Pericardium fibroblast (primary cell): Measurements from ENCODE around the genes DLEC1 and EXOG.

DNA sequence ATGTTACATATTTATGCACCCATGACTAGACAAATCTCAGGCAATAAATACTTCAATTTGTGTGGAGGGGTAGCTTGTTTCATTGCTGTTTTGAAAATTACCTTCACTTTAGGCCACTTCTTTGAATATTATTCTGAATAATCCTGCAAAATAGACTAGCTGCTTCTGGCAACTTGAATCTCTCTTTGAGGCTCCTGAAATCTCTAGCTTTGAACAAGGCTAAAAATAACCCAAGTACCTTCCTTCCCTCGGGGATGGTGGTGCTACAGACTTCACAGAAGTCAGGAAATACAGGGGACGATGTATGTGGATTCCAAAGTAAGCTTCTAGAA, 783.3 kb upstream of the ARPP21 start:
- RAMPAGE, long total RNA = no peak

DNA sequence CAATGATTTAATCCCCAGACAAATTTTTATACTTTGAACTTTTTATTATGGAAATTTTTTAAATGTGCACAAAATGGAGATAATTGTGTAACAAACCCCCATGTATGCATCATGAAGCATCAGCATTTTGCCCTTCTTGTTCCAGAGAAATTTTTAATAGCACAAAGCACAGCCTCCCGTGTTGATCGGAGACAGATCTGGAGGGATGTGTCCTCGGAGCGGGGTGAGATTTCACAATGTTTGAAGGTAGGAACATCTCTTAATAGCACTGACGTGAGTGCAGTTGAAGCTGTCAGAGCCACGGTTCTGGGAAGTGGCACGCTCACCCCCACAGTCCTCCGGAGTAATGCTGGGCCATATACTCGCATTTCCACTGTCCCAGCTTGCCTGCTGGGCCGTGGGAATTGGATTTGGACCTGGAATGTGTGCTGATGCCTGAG, 24.1 kb downstream of the ARPP21 start:
- RAMPAGE, long total RNA = no peak

- RAMPAGE, long total RNA = no peak
These were observed 53.0 kb downstream of the TRANK1 start for GRCh38 chr3:36891583-36892547.

- RAMPAGE, long total RNA = no peak
These were observed 31.4 kb downstream of the TRANK1 start for GRCh38 chr3:36913301-36913907.

- RAMPAGE, long total RNA = no peak
These were observed 20.6 kb upstream of the TRANK1 start for GRCh38 chr3:36965383-36965954.

GRCh38 chr3:37015584-37016091, 22.3 kb downstream of the MLH1 start:
- RAMPAGE, long total RNA = no peak

GRCh38 chr3:37052935-37054079, 60.0 kb downstream of the MLH1 start:
- RAMPAGE, long total RNA = no peak

DNA sequence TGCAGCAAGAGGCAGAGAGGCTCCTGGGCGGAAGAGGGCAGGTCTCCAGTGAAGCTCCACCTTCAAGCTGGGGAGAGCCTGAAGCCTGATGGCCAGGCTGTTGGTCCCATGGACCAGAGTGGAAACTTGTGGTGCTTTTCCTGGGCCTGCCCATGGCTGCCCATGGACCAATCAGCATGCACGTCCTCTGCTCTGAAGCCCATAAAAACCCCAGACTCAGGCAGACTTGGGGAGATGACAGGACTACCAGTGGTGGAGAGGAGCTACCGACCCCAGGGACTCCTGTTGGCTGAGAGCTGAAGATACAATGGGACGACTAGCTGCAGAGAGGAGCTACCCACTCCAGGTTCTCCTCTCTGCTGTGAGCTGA, 25.6 kb upstream of the GOLGA4 start:
- RAMPAGE, long total RNA = no peak

GRCh38 chr3:37302519-37303336, 59.7 kb downstream of the GOLGA4 start:
- RAMPAGE, long total RNA = no peak

DNA sequence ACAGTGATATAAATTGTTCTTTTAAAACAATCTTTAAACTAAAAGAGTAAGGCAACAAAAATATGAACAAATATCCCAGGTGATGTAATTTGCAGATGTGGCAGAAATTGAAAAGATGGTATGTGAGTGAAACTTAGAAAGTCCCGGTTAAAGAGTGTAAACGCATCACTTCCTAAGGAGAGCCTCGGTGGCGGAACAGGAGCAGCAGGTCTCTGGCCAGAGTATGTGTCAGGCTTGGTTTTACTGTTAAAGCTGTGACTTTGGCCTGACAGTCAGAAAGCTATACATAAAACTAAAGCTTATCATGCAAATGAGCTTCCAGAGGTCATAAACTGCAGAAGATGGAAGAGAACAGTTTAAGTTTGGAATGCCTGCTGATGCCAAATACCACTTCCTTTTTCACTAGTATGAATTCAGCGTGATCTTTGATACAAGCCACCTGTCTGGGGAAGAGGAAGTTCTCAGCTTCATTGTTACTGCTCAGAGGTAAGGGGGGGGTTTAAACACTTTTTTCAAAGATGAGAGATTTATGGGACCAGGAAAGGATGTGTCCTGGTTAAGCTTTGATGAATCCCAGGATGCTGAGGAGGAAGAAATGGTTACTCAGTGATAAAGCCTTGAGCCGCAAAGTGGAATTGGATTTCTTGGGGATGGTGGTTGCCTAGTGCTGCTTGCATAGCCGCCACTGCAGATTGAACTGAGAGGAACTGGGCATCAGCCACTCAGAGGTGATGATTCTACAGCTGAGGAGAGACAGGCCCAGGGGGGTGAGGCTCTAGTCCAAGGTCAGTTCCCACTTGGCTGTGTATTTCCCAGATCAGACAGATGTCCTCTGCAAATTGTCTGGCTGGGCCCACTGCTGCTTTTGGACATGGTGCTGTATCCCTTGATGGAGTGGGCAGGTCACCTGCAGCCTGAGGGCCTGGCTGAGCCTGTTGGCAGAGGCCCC, 124.9 kb upstream of the CTDSPL start:
- RAMPAGE, long total RNA = no peak

DNA sequence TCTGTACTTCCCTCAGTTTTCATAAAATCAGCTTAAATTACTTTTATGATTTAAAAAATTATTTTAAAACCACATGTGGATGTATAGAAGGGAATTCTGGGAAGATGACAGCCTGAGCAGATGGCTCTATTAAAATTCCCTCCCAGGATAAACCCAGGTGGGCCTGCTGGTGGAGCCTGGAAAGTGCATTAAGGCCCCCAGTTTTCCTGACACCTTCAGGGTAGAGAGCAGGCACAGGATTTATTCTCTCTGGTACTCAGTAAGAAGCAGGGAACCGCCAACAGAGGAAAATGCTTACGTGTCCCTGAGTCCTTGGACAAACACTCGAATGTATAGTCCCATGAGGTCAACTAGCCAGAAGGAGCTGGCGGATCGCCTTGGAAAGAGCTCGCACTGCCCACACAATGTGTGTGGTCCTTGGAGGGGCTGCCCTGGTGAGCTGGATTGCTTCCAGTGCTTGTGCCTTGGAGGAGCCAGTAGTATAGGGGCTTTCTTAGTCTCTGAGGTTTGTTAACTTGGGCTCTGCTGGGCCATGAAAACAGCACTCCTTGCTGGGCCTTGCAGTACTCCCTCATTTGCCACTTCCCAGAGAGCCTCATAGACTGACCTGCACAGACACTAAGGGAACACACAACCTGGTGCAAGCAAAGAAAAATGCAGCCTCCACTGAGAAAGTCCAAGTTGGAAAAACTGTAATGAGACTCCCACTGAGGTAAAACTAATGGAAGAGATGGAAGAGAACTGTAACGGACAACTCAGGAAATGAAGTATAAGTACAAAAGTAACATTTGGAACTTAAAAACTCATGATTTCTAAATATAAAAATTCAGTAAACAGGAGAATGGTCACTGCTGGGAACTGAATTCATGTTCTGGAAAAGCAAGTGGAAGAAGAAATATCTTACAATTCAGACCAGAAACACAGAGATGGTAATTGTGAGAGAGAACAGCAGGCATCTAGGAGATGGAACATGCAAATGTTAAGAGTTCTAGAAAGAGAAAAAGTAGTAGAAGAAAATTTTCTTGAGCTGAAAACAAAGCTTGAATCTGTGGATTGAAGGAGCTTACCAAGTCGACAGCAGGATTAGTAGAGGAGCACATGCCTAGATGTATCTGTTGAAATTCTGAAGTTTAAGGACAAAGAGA, 40.6 kb upstream of the VILL start:
- RAMPAGE, long total RNA = no peak

DNA sequence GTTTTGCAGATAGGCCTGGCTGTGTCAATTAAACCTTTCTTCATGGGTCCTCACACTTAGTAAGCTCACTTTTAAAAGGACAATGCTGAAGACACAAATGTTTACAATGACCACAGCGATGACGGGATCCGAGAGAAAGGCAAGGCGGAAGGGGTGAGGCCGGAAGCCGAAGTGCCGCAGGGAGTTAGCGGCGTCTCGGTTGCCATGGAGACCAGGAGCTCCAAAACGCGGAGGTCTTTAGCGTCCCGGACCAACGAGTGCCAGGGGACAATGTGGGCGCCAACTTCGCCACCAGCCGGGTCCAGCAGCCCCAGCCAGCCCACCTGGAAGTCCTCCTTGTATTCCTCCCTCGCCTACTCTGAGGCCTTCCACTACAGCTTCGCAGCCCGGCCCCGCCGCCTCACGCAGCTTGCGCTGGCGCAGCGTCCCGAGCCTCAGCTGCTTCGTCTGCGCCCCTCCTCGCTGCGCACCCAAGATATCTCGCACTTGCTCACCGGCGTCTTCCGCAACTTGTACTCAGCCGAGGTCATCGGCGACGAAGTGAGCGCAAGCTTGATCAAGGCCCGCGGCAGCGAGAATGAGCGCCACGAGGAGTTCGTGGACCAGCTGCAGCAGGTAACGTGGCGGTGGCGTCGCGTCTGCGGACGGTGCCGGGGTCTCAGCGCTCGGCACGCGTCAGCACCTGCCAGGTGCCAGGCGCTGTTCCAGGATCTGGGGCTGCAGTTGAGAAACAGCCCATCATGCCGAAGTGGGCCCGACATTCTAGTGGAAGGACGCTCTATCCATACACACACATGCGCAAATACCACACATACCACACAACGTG, at the start of gene DLEC1:
Gene DLEC1, plus strand, starts transcription at position 187 of the 826 bp plus-strand sequence.
- RAMPAGE, long total RNA = no peak

DNA sequence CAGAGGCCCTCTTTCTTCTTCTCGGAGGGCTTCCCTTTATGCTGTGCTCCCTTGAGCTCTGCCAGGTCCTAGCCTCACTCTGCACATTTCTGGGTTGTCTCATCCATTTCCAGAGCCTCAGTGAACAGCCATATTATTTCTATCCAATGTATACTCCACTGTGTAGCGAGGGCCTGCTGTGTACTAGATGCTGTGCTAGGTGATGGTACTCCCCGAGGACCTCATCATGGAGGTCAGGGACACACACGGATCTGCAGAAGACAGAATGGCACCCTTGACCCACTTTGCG, 18.3 kb downstream of the ACAA1 start:
- RAMPAGE, long total RNA = no peak

DNA sequence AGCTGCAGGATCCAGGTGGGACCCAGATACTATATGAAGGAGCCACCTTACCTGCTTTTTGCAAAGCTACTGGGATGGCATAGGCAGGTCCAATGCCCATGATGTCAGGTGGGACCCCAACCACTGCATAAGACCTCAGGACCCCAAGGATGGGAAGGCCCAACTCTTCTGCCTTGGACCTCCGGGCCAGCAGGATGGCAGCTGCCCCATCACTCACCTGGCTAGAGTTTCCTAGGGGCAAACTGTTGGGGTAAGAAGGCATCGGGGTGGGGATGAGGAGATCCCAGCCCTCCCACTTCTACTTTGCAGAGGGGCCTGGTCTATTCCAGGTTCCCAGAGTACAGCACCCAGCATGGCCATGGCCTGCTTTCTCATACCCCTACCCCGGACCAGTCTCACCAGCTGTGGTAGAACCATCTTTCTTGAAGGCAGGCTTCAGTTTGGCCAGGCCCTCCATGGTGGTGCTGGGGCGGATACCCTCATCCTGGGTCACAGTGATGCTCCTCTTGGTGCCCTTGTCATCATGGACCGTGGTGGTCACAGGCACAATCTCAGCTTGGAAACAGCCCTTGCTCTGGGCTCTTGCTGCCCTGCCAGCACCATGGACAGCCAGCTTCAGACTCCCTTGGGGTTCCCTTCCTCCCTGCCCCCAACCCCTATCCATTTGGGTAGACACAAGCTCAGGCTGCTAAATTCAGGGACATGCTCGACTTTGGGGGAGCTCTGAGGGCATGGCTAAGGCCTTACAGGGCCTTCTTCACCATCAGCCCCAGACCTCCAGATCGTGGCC, 10.6 kb downstream of the ACAA1 start:
- RAMPAGE, long total RNA = no peak

- RAMPAGE, long total RNA = no peak
These were observed 10.5 kb upstream of the OXSR1 start for GRCh38 chr3:38154717-38155425.

GRCh38 chr3:38489621-38490133, 6.5 kb upstream of the EXOG start:
- RAMPAGE, long total RNA = no peak

DNA sequence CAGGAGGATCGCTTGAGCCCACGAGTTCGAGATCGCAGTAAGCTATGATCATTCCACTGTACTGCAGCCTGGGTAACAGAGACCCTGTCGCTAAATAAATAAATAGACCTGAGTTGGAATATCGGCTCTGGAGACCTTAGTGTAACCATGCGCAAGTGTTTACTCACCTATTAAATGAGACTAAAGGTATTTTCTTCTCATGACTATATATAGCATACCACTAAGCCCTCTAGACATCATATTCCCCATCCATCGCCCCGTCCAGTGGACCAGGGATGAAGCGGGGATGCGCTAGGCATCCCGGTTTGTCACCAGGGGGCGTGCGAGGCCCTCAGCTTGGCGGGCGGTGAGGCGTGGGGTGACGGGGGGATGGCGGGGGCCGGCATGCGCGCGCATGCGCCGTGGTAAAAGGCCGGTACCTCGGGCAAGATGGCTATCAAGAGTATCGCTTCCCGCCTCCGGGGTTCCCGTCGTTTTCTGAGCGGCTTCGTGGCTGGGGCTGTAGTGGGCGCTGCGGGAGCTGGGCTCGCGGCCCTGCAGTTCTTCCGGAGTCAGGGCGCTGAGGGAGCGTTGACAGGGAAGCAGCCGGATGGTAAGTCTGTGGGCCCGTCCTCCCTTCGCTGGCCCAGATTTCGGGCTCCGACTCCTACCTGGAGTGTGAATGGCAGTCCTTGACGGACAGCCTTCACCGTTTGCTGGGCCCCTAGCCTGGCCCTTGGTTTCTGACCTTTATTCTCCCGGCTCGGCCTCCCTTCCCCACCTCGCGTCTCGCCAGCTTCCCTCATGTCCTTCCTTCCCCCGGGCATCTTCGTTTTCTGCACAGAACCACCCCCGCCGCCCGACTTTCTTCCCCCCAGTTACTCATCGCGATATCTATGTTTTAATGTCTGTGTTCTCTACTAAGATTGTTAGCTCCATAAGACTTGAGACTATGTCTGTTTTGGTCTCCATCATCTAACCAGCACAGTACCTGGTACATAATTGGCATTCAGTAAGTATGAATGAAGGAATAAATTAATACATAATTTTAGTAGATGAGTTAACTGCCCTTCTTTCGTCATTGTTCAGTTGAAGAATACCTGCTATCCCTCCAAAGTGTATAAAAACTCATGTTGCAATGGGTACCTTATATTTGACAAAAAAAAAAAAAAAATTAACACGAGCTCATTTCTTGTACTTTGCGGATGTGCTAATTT, at the start of gene EXOG:
Gene EXOG, plus strand, starts transcription at position 402 of the 1,196 bp plus-strand sequence.
- RAMPAGE, long total RNA = start-site peak on the plus strand centred at position 429 of the sequence, 77 bp wide, 26 and 10 reads in 2 replicates

DNA sequence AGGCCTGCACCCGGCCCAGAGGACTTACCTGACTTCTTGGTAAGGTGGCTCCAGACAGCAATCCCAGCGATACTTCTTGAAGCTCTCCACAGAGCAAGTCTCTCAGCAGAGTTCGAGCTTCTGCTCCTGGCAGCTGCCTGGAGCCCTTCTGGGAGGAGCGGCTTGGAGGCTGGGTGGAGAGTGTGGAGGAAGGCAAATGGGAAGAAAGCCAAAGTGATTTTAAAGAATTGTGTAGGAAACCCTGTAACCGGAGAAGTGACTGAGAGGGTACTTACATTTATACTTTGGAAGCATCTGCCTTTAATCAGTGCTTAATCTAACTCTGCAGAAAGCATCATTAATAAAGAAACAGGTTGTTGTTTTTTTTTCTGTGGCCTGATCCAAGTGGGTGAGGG, 91.5 kb downstream of the SCN11A start:
- RAMPAGE, long total RNA = no peak

DNA sequence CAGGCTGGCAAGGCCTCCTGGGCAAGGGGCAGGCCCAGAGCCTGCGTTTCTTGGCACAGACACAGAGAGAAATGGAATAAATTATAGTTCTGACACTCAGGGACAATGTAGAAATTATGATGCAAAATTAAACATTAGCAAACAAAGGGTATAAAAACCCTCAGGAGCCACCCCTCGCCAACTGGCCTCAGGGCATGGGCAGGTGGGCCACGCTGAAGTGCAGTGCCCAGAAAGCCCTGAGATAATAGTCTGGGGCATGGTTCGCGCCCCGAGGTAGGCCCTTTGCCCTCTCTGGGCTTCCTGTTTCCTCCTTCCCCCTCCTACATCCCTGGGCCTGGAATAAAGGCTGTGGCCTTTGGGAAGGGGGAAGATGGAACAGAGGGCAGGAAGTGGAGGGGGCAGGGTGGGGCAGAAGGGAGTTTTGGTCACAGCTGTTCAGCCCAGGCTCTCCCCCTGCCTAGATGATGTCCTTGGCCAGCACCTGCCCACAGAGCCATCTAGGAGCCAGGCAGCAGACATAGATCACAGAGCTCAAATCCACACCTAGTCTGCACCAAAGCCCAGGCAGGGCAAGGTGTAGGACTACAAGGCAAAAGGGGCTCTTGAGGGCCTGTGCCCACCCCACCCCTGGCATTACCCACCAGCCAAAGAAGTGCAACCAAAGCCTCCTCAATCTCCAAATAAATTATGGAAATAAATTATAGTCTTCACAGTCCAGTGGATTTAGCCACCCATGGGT, 11.3 kb downstream of the CSRNP1 start:
- RAMPAGE, long total RNA = no peak

DNA sequence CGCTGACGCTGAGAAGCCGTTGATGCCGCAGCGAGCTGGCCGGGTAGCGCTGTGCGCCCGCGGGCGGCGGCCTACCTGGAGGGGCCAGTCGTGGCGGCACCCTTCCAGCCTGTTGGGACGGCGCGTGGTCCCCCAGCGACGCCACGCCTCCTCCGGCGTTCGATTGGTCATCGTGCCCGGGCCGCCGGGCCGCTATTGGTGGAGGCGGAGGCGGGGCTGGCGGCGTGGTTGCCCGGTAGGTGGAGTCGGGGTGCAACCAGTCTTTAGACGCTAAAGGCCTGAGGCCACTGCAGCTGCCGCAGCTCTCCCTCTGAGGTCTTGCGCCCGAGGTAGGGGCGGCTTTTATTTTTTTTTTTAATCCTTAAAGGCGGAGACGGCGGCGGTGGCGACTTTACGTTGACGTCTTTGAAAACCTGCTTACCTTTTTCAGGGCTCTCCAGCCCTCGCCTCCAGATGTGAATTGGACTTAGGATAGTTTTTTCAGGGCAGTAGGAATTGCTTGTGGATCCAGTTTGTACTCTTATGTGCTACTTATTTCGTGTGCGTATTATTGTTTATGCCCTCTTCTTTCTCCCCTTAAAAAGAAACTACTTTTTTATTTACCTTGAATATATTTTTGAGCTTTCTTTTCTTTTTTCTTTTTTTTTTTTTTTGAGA, 1.1 kb downstream of the SLC25A38 start:
- RAMPAGE, long total RNA = no peak